ENCODE results near the genes VTN, FOXN1, UNC119, ALDOC and TLCD1.

- PRO-cap = no peak
These were observed 612.5 kb downstream of the KCNJ18 start for GRCh38 chr17:22304742-22305245.

DNA sequence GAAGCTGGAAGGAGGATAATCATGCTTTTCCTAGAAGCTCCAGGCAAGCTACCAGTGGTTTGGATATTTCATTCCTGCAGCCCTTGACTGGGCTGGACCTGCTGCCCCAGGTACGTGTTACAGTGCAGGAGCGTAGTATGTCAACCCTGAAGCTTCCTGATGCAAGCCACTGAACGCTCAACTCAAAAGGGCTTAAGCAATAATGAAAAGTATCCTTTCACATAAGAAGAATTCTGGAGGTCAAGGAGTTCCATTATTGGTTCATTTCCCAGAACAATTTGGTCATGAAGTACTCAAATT is 37.8 kb upstream of the WSB1 start:
- PRO-cap = no peak

GRCh38 chr17:27323621-27324164 is 29.8 kb downstream of the WSB1 start:
- PRO-cap = no peak

DNA sequence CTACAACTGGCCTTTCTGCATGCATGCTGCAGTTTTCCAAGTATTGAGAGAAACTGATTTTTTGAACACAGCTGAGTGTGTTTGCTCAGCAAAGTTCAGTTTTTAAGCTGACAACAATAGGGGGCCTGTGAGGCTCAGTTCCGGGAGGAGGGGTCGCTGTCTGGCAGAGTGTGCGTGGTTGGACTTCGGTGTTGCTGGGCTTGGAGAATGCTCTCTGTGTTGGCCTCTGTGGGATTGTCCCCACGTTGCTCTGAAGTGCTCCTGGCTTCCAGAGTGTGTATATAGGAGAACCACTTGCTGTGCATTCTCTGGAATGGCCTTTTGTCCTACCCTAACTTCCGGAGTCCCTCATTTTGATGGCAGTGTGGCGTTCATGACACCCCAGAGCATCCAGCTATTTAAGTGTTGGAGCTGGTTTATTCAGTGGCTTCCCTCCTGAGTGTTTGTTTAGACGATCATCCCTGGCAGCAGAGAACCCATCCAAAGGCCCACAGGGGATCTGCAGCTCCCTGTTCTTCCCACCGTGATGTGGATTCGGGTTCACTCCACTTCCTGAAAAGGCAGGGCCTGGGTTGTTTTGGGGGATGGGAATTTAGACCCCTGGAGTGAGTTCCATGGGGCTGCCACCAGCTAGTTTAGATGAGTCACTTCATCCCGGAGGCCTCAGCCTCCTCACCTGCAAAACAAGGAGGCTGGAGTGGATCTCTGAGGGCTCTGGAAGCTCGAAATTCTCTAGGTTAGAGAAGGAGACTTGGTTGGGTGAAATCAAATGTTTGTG is 2.1 kb downstream of the KSR1 start:
- PRO-cap = no peak

DNA sequence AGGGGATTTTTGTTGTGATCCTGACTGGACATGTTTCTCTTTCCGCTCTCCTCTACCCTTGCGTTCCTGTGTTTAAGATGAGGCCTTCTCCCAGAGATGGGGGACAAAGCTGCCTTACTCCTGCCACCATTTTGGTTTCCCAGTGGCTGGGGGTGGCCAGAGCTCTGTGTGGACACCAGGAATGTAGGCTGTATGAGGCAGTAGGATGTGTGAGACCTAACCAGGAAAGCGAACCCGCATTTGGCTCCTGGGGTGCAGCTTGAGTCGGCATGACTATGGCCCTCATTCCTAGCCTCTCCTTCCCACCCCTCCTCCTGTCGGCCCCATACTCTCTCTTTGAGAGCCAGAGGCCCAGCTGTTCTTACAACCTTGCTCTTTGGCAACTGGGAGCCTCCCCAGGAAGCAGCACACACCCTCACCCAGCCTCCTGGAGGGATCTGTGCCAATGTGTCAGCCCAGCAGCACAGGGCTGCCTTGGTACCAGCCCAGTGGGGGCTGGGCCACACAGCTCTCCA is 70.5 kb upstream of the LGALS9 start:
- PRO-cap = no peak

- PRO-cap = no peak
These were observed 53.1 kb upstream of the LGALS9 start for GRCh38 chr17:27577851-27578389.

DNA sequence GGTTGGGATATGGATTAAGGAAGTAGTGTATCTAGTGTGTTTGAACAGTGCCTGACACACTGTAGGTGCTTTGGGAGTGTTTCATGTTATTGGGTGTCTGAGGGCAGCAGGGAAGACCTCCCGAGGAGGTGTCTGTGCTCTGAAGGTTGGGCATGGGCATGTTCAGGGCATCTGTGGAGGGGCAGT is 683 bp downstream of the LGALS9 start:
- PRO-cap = no peak

DNA sequence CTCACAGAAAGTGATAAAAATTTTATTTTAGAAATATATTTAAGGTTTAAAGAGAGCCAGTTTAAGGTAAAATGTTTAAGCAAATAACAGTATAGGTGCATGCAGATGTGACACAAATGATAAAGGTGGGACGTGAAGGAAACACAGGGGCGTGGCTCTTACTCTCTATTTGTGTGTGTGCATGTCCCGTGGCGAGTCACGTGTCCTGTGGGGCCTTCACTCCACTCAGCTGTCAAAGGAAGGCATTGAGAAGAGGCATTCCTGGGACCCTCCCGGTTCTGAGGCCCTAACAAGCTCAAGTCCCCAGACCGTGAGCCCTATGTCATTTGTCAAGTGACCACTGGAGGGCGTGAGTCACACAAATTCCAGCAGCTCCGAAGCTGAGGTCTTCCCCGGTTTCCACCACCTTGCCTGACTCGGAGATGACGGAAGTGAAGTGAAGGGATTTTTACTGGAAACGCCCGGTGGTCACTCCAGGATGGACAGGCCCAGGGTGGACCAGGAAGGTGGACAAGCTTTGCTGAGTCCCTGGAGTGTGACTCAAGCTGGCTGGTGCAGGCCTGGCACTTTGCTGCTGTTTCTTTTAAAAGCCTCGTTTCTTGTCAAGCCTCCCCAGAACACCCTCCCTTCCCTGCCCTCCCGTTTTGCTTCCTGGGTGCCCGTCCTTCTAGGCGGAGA is 5.1 kb upstream of the NOS2 start:
- PRO-cap = no peak

DNA sequence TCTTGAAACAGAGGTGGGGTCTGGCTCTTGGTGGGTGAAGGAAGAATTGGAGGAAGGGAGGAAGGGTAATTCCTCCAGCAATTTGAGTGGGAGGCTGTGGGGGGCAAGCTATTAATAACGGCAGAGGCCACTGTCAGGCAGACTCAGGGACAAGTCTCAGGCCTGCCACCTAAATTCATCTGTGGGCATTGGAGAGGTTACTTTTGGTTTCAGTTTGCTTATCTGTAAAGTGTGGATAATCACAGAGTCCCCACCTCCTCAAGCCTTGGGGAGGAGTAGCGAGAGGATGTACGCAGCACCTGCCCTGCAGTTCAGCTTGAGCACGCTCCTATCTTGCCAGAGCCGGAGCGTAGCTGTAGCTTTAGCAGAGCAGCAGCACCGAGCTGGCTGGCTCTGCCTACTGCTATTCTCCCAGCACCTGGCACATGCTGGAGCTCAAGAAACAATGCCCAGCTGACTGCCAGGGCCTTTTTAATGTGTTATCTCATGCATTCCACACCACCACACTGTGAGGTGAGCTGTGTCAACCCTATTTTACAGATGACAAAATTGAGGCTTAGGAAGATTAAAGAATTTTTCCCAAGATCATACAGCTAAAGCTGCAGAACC is 7.7 kb upstream of the NOS2 start:
- PRO-cap = bidirectional peak, plus-strand start at position 339 of the sequence, minus-strand start at position 181 of the sequence

DNA sequence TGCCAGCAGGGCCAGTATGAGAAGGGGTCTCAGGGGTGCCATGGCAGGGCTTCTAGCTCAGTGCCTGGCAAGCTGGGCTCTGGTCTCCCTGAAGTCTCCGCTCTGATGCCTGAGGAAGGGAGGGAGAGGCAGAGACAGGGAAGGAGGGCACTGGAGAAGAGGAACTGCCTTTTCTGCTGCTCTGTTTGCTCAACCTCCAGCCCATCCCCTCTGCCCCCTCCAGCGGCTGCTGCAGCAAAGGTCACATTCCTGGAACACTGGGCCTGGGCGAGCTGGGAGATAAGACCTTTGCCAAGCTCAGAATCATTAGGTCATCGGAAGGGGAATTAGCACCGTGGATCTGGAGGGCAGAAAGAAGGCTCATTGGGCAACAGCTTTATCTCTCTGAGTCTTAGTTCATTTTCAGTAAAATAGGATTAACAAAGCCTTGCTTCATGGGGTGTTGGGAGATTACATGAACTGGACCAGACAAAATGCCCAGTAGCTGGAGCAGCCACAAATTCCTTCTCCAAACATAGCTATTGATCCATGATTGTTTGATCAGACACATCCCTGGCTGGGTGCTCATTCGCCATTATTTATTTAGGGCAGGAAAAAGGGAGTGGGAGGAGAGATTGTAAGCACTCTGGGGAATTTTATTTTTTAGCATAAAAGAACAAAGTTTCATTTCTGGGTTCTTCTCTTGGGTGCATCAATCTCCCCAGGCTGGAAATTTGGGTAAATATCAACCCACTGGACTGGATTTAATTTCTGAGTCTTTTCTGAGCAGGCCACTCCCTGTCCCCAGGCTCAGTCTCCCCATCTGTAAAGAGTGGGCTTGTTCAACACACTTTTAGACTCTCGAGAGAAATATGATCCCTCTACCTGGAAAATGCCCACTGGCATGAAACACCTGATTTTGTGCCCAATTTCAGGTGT is at the start of gene VTN:
VTN (minus strand) TSS at position 146 of the 918 bp plus-strand sequence.
- PRO-cap = no peak

DNA sequence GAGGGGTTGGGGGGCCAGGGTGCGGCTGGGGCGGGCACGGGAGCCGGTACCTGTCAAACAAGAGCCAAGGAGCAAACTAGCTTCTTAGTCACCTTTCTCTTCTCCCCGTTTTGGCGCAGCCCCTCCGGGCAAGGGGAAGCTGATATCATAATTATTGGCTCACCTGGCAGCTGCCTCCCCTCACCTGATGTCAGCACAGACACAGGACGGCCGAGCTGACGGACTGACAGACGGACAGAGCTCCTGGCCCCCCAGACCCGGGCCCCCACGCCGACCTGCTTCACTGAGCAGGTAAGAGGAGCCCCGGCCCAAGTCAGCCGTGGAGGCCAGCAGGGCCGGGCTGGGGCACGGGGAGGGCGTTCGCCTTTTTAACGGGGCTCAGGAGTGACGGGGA is at the start of gene FOXN1:
FOXN1 (plus strand) TSS at position 196 of the 394 bp plus-strand sequence.
- PRO-cap = no peak

DNA sequence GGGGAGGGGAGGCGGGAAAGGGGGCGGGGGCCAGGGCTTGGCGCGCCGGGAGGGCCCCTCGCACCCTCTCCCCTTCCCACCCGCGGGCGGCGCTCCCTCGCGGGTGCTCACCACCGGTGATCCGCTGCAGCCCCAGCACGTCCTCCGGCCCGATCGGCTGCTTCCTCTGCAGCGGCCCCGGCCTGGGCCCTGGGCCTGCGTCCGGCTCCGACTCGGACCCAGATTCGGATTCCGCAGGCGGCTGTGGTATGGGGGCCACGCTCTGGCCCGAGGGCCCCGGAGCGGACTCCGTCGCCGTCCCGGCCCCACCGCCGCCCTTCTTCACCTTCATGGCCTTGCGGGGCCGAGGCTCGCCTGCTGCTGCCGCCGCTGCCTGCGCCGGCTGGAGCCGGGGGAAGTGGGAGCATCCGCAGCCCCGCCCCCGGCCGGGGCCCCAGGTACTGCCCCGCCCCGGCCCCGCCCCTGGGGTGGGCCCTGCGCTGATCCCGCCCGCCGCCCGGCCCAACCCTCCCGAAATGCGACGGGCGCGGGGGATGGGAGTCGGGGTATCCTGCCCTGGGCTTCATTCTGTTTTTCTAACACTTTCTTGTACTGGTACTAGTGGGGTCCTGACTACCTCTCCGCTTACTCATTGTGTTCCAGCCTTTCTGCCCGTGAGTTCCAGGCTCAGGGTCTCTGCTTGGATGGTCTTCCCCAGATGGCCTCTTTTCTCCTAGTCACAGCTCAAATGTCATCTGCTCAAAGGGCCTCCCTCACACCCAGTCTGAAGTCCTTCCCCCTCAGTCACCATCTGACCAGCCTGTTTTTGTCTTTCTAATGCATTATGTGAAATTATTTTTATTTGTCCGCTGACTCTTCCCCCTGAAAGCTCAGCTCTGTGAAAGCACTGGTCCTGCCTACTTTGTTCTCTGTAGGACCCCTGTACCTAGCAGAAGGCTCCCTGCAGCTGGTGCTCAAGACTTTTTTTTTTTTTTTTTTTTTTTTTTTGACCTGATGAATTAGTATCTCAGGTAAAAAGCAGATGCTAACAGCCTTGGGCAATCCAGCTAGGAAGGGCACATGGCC is at the start of gene UNC119:
UNC119 (minus strand) TSS at position 398 of the 1,065 bp plus-strand sequence.
- PRO-cap = unidirectional peak, minus-strand start at position 375 of the sequence

- PRO-cap = bidirectional peak, plus-strand start at chr17:28577008, minus-strand start at chr17:28576895
These were observed at the start of gene ALDOC for GRCh38 chr17:28576786-28577508. ALDOC (minus strand) TSS chr17:28576895.

DNA sequence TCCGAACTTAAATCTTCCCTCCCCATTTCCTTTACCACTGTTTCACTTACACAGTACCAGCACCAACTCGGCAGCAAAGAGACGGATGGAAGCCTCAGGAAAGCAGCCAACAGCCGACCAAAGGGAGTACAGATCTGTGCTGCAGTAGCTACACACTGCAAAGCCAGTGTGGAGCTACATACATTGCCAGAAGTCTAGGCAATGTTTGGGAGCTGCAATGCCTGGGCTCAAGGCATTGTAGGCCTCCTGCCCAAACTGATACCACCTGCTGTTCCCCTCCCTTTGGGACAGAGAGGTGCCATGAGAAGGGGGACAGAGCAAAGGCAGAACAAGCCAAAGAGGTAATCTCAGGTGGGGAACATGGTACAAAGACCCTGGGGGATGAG is 1.8 kb downstream of the RSKR start:
- PRO-cap = no peak

DNA sequence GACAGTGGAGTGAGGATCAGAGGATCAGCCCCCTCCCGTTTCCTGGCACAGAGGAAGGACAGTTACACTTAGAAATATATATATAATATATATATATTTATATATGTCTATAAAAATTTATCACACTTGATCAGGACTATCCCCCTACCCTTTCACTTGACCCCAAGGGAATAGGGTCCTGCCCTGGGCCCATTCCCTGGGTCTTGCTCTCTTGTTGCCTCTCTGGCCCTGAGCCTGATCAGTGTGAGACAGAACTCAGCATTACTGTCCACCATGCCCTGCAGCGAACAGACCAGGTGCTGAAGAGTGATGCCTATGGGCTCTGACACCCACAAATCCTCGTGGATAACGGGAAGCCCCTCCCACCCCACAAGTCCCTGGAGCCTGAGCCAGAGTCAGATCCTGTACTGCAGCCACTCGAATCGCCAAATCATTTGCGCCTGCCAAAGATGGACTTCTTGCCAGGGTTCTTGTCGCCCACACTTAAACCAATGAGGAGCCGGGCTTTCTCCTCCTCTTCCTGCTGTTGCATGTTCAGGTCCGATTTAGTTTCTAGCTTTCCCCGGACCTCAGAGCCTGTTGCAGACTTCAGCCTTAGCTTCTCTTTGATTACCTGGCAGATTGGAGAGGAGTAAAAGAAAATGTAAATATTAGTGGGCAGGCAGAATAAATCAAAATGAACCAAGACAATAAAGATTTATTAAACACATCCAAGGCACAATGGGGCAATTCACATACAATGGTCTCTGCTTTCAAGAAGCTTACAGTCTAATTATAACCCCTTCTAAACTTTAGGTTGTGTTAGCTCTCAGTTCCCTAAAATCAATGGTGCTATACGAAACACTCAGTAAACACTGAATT is 879 bp upstream of the RSKR start:
- PRO-cap = no peak

DNA sequence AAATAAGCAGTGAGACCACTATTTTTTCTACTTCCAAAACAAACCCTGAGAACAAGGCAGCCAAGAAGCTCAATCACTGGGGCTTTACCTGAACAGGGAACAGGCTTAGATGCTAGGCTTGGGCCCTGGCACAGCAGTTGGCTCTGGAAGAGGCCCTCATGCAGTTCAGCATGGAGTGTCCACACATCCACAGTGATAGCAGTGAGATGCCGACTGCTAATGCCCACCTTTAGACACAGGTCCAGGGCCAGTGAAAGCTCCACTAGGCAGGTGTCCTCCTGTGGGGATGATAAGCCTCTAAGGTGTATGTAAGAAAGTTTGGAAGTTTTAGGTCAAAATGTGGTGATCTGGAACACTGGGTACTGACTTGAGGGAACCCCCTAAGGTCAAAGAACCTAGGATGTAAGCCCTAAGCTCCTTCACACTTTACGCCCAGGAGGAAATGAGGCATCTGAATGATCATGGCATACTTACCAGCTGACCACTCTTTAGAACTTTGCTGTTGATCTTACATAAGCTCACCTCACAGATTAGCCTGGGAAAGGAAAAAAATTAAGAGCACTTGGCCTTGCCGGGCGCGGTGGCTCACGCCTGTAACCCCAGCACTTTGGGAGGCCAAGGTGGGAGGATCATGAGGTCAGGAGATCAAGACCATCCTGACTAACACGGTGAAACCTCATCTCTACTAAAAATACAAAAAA is 3.0 kb downstream of the BLTP2 start:
- PRO-cap = no peak

DNA sequence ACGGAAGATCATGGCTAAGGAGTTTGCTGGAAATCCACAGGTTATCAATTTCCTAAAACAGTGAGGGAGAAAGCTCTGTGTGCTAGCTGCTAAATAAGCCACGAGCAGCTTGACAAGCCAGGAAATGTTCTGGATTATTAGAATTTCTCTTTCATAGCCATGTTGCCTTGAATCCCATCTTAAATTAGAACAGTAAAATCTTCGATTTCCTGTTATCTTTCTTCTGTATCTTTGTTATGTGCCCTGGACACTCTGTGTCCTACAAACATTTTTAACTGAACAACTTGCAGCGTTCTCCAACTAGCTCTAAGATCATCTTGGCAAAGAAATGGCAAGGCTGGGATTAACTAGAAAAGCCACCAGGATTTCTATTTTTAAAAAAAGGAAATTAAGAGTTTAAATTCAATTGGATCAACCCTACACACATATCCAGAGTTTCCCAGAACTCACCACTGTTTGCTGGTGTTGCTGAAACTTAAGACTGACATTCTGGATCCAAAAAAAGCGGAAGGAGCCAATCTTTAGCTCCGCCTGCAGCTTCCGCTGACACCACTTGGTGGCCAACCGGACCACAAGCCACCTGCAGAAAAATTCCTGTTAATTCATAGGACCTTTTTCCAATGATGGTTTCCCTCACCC is 1.2 kb downstream of the BLTP2 start:
- PRO-cap = no peak

DNA sequence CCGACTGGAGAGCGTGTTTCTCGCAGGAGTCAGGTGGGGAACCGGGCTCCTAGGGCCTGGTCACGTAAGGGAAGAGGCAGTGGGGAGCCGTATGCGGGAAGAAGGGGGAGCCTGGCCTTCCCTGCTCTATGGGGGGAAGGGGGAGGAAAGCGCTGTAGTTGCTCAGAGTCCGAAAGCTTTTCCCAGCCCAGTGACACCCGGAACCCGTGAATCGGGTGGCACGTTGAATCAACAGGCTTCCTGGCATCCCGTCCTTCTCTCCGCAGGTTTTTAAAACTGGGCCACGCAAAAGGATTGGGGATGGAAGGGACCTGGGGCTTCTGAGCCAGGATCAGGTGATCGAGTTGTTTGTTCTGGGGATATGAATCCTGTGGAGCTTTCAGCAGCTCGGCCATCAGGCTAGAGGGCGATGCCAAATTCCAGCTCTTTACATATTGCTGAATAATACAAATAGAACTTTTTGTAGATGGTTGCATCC is 385 bp downstream of the SUPT6H start:
- PRO-cap = no peak

GRCh38 chr17:28725470-28726473 is at the start of gene TLCD1:
TLCD1 (minus strand) TSS chr17:28726233.
- PRO-cap = bidirectional peak, plus-strand start at chr17:28726345, minus-strand start at chr17:28726260

DNA sequence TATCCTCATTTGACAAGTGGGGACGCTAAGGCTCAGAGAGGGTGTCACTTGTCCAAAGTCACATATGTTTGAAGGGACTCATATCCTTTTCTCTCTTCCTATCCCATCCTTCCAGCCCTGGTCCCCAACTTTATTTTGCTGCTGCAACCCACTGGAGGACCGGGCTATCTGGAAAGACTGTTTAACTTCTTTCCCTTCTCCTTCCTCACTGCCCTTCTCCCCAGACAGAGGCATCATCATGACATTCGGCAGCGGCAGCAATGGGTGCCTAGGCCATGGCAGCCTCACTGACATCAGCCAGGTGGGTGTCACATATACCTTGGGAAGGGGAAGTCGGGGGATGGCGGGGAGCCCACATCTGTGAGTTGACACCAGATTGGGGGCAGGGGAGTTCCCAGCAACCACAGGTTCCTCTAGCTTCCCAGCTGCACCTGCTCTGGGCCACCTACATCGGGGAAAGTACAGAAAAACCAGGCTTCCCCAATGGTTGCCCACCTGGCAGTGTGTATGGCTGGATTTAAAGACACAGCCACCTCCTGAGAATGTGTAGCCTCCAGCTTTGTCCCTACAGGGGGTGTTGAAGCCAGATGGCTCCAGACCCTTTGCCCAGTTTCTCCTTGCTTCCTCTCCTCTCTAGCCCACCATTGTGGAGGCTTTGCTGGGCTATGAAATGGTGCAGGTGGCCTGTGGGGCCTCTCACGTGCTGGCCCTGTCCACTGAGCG is 5.2 kb upstream of the TRAF4 start:
- PRO-cap = unidirectional peak, minus-strand start at position 438 of the sequence

All from bronchial lymph node (tissue), 1 donor.